Skeletal muscle cell (primary cell): ENCODE measurements around the genes BSND and USP24.

GRCh38 chr1:54883837-54884522, 3.0 kb downstream of the DHCR24 start:
- RRBS: no CpG with 5 or more reads among the region's 5 CpGs

- RRBS: no CpG with 5 or more reads among the region's 2 CpGs
Observed at GRCh38 chr1:54945557-54945869, 34.9 kb upstream of the TMEM61 start.

- RRBS: 16% methylated on average over 3 of the region's 3 CpGs
Observed at GRCh38 chr1:54998644-54998953, at the start of gene BSND. Gene BSND, plus strand, starts transcription at chr1:54998933.

DNA sequence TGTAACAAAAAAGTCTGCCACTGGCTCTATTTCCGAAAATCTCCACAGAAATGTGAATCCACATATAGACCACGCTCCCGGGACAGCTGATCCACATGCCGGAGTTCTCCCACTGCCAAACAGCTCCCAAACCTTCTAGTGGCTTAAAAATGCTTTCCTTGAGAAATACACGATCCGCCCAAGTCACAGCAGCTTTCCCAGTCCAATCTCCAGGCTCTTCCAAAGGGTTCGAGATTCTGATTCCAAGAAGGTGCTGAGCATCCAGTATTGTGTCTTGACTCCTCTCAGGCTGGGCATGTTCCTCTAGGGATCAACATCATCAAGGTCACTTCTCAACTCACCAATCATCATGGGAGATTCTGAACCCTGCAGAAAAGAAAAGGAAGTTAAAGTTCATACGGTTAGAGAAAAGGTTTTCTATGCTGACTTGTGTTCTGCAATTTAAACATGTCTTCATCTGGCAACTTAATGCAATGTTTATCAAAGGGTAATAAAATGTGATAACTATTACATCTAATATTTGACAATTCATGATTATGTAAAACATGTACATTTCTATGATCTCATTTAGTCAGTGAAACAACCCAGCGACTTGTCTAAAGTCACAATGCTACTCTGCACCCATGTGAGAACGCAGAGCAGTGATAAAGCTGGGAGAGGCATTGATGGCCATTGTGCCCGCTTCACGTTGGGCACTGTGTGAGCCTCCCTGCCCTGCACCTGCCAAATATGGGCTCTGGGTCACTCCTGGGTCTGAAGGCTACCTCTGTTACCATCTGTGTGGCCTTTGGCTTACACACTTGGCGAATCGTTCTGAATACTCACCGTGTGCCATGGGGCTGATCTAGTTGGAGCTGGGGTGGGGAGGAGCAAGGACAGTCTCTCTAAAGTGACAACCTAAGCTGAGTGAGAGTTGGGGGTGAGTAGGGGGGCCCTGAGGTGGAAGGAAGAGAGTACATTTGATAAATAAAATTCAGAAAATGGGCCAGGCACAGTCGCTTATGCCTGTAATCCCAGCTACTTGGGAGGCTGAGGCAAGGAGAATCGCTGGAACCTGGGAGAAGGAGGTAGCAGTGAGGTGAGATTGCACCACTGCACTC, 29.7 kb downstream of the PCSK9 start:
- RRBS: no CpG with 5 or more reads among the region's 17 CpGs

DNA sequence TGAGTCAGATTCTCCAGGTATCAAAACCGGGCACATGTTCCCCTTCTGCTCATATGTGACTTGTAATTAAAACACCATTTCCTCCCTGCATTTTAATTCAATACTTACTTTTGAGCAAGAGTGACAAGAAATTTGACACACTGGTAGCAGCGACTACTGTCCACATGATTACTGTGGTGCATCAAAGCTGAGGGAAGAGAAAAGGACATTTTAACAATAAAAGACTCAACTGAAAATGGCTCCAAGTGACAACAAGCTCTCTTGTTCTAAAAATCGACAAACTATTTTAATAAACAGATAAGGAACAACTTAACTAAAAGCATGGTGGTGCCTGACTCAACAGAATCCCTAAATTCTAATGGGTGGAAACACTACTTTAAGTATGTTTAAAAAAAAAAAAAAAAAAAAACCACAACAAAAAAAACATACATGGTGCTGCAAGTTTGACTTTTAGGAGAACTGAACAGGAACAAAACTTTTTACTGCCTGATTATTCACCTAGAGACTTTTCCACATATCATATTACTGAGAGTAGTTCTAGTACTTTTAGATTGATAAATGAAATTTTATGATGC, 34.5 kb downstream of the PCSK9 start:
- RRBS: no CpG with 5 or more reads among the region's 3 CpGs

DNA sequence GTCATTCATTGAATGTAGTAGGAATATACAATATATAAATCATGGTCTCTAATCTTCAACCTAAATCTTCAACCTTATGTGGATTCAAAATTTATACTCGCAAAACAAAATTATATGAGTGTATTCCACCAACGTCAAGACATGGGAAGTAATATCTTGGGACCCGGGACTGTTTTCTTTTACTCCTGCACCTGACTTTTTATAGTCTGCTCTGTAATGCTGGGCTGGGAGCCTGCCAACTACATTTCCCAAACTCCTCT, 59.8 kb downstream of the USP24 start:
- RRBS: no CpG with 5 or more reads among the region's 3 CpGs

DNA sequence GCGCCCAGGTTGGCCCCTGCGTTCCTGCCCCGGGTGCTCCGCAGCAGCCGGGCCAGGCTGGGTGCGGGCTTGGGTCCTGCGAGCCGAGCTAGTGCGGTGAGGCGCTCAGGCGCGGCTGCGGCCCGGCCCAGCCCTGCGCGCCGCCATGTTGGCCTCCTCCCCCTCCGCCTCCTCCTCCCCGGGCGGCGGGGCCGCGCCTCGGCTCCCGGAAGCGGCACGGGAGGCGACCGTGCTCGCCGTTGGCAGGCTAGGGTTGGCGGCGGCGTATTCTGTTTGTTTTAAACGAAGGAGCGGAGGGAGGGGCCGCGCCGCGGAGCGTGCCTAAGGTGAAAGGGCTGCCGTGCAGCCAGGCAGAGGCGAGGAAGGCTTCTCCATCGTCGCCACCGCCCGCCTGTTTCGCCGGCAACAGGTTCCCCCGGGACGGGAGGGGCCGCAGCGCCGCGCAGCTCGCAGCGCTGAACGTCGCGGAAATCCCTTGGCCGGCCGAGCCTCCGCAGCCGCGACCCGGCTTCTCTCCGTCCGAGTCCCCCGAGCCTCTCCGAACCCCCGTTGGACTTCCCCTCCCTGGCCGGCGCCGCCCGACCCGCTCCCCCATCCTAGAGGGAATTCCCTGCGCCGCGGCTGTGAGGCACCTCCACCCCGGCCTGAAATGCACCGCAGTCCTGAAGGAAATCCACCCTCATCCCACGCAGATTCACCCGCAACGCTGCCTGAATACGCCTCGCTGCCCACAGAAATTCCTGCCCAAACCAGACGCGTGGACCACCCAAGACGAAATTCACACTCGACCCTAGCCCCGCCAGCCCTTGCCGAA, at the start of gene USP24:
Gene USP24 (minus strand): TSS at position 158 of the 814 bp plus-strand sequence.
- RRBS: 1% methylated on average over 44 of the region's 92 CpGs

- RRBS: no CpG with 5 or more reads among the region's 18 CpGs
Observed at GRCh38 chr1:55275033-55275902, 60.1 kb upstream of the USP24 start.

DNA sequence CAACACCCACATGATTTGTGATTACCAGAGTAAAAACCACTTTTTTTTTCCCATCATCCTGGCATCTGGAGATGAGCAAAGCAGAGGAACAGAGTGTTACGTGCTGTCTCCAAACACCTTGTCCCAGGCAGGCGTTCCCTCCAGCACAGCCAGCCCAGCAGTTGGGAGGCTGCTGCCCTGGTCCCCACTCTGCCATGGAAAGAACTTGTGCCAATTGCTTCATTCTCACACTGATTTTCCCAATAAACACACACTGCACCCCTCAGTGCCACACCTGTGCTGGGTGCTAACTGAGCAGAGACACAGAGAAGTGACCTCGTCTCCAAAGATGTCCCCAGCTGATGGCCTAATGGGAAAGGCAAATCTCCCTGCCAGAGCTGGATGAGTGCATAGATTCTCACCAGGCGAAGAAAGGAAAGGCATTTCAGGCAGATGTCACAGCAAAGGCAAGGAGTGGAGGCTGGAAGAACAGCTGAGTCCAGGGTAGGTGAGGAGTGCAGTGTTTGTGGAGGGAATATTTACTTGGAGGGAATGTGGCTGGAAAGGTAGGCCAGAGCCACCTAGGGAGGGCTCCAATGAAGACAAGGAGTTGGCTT, 360.9 kb upstream of the USP24 start:
- RRBS: no CpG with 5 or more reads among the region's 4 CpGs

DNA sequence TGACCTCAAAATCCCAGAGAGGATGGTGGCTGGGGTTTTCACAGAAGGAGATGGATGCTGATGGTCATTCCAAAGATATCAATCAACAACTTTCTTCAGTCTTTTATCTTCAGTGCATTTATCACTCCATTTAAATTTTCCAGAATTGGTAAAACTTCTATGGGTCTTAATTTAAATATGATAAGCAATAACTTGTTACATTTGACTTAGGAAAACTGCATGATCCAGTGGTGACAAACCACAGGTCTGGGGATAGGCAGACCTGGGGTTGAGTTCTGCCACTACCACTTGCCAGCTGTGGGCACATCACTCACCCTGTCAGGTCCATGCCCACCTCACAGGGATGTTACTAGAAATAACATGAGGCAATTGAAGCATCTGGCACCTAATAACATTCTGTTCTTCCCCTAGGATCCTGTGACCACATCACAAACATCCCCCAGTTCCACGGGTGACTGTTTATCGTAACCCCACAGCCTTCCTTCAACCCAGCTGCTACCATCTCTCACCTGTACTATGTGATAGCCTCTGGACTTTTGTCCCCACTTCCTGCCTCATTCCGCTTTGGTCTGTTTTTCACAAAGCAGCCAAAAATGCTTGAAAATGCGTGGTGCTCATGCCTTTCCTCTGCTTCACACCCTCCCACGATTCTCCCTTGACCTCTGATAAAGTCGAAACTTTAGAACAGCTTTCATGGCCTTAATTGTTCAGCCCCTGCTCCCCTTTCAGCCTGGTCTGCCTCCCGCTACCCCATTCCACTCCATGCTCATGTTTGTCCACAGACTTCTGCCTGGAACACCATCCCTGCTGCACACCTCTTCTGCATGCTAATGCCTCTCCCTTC, 165.9 kb downstream of the PLPP3 start:
- RRBS: no CpG with 5 or more reads among the region's 7 CpGs

GRCh38 chr1:56452097-56452650, 127.2 kb downstream of the PLPP3 start:
- RRBS: no CpG with 5 or more reads among the region's 2 CpGs

- RRBS: no CpG with 5 or more reads among the region's 10 CpGs
Observed at GRCh38 chr1:56457678-56458403, 121.5 kb downstream of the PLPP3 start.

DNA sequence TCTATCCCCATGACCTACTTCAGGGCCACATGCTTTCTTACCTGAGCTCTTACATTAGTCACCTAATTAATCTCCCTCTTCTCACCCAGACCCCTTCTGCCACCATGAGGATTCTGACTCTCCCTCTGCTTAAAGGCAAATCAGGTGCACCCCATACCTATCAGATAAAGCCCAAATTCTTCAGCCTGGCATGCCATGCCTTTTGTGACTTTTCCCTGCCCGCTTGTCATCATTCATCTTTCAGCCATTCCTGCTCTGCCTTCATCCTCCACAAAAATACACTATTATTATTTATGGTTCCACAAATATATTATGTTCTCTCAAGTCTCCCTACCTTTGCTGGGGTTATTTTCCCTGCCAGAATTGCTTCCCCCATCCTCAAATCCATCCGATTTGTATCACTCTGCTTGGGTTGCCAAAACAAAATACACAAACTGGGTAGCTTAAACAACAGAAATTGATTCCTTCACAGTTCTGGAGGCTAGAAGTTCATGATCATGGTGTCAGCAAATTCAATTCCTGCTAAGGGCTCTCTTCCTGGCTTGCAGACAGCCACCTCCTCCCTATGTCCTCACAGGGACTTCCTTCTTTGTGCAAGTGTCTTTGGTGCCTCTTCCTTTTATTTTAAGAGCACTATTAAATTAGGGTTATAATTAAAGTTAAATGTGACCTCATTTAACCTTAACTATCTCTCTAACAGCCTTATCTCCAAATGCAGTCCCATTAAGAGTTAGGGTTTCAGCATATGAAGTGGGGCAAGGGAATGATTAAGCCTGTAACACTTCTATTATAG, 113.0 kb downstream of the PLPP3 start:
- RRBS: no CpG with 5 or more reads among the region's 2 CpGs

DNA sequence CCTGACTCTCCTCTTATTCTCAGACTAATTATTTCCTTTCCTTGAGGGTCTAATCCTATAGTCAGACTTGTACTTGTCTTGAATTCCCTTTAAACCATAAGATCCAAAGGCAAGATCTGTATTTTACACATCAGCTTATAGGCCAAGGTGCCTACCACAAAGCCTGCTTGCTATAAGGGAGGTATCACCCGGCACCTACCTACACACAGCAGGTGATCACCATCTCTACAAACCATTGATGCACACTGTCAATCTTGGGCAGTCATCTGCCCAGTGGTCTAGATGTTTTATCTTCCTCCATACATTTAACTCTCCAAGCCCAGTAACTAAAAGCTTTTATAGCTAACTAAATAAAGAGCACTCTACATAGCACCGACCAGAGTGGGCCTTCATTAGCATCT, 48.1 kb downstream of the PLPP3 start:
- RRBS: no CpG with 5 or more reads among the region's 2 CpGs

DNA sequence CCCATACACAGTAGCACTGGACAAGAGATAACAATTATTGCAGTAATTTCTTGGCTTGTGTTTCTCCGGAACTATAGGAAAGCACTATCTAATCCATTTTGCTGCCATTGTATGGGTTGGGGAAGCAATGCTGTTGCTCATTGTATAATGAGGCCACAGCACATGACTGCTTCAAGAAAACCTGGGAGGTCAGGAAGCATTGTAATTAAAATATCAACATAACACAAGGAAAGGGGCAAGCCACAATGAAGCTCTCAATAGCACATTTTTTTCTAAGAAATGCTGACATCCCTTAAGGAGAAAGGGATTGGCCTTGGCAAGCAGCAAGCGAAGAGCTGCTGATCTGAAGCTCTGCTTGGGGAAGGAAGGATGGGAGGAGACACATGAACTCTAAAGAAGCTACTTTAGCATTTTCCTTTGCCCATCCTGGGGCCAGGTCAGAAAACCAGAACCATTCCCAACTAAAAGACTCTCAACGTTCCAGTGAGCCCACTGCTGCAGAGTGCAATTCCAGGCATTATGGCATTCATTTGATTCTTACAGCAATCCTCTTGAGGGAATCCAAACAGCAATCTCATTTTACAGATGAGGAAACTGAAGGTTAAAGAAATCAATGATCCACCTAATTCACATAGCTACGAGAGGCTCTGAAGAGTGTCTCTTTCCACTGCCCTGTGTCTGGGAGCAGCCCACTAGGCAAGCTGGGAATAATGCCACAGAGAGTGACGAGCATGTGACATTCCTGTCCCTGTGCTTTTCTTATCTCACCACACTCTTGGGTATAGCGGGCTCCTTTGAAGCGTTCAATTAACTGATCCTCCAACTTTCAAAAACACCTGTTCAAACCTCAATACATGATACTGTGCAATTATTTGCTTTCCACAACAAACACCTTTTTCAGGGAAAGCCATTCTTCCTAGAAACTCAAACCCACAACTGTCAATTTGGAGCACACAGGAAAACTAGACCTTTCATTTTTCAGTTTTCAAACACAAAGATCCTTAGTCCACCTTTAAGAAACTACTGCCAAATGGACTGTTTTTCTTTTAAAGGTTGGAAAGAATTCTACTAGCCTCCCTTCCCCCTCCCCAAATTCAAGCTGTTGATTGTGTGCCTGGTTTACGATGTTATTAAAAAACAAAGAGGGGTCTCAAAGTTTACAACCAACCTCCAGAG, 43.6 kb downstream of the PLPP3 start:
- RRBS: no CpG with 5 or more reads among the region's 8 CpGs

DNA sequence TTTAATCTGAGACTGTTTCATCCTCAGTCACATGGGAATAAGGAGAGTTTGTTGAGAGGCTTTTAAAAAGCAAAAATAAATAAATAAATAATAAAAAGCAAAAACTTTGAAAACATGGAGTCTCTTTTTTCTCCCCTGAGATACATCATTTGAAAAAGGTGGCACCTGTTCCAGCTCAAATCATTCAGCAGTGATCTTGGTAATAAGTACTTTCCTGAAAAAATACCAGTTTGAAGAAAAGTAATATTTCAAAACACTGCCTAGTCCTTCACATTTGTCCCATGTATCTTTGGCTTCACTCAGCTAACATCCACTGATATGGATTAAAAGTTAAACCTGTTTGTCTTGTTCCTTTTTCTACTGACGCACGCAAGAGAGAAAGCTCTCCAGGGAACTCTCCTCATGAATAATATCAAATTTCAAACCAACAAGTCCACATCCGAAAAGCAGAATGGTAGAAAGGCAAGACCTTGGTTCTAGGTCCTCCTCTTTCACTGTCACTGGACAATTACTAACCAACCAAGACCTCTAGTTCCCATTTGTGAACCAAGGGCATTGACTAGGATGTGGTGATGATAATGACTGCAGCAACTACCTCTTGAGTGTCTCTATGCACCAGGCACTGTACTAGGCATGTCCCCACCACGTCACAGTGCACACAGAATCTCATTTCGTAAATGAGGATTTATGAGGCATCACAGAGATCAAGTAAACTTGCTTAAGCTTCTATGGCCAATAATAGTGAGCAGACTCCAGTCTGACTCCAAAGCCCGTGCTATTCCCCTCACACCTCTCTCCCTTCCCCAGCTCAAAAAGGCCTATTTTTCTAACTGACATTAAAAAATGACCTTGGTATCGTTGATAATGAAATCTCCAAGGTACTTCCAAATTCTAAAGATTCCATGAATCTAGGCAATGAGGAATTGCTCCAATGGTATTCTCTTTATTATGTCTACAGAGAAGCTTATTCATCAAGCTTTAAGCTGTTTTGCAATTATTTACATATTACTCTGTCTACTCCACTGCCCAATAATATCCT, 8.4 kb downstream of the PLPP3 start:
- RRBS: no CpG with 5 or more reads among the region's 7 CpGs

- RRBS: no CpG with 5 or more reads among the region's 1 CpG
Observed at GRCh38 chr1:56574814-56575013, 4.6 kb downstream of the PLPP3 start.

DNA sequence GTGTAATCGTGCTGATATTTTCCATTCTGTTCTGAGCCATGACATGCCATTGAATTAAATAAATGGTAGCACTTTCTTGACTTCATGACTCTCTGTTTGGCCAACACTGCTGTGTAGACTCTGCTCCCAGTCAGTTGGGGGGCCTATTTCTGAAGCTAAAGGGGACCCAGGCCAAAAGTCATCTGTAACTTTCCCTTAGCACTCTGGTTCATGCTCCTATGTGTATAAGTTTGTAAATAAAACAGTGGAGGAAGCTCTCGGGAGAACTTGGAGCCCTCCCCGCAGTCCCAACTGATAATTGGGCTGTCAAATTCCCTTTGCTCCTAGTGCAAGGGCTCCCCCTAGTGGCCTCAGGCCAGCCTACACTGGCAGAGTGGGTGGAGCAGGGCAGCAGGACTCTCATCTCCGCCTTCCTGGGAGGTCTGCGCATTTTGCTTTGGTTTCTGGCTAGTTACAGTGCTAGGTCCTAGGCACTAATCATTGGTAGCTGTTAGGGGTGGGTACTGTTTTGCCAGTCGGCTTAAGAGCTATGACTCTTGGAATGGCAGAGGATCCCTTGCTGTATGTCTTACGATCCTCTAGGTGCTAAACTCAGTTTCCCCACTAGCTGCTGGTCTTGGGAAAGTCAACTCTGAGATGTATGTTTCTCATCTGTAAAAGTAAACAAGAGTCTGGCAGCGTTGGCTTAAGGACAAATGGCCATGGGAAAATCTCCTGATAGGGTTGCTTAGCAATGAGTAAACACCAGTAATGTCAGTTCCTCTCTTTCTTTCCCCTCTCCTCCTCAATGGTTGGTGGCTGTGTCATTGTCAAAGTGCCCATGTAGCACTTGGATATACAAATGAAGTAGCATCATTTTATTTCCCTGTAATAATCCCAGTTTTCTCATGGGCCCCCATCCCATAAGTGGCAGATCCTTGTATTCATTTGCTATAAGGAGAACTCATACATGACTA, 2.0 kb upstream of the FYB2 start:
- RRBS: no CpG with 5 or more reads among the region's 8 CpGs

DNA sequence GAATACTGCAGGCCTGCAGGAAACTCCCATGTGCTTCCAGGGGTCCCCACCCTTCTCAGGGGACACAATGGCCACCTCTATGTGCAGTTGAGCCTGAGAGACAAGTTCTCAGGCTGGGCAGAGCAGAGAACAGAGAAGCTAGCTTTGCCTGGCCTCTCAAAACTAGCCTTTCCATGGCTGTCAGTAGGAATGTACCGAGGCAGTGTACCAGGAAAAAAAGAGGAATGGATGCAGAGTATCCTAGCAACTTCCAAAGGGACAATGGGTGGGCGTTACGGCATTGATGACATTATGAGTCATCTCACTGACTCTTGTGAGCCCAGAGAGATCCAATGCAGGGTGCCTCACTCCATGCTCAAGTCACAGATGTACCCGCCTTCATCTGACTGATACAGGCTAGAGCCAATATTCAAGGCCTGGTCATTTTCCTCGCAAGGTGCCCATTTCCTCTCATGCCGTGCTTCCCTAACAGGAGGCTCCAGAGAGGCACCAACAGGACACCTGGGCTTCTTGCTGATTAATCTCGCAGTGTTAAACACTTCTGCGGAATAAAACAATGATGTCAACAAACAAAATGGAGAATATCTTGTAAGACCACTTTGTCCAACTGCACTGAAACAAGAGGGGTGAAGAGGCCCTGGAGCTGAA, 51.4 kb upstream of the C8B start:
- RRBS: no CpG with 5 or more reads among the region's 8 CpGs

- RRBS: no CpG with 5 or more reads among the region's 3 CpGs
Observed at GRCh38 chr1:57278645-57278895, 145.3 kb downstream of the DAB1 start.